ENCODE measurements around a stretch of chr1.

GRCh38 chr1:156571109-156572036 lies 992 bp downstream of the IQGAP3 start:
- PRO-cap, 4 experiments, result peak in 1 of 4 experiments; most common plus-strand start chr1:156571612 (in 1)
- RAMPAGE, long total RNA, 2 experiments, result no peak in any of the 2 experiments
- RRBS, result no CpG with 5 or more reads among the region's 4 CpGs

DNA sequence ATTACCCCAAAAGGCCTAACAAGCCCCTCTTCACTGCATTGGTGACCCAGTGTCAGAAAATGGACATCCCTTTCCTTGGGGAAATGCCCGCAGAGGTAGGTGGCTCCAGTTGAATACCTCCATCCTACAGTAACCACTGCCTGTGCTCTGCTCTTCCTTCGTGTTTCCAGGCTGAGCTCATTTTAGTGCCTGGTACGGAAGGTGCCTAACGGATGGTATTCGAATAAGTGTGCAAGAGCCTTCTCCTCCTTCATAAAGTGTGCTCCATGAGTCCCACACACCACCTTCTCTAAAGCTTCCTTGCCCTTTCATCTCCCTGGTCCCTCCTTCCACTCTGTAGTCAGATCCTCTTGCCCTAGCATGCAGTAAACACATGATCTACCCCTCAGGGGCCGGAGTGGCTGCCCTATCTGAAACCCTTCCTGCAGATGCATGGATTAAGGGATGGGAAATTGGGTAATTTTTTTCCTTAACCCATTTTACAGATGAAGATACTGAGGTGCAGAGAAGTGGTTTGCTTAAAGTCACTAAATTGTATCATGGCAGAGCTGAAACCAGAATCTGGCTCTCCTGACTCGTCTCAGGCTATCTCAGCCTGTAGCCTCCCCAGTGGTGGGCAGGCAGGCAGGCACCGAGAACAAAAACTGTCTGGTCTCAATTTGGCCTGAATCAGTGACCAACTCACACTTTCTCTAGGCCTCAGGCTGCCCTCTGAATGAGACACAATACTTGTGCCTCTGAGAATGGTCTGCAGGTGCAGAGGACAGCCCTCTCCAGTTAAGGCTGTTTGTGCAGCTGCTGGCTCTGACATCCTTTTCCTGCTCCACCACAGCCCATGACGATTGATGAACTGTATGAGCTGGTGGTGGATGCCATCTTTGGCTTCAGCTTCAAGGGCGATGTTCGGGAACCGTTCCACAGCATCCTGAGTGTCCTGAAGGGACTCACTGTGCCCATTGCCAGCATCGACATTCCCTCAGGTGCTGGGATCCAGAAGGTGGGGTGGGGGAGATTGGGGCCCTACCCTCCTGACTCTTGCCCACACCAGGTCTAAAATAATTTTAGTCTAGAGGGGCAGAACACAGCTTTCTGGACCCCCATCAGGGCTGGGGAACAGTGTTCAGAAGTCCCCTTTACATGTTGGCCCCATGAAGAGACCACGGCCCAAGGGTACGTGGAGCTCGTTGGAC lies 1.4 kb downstream of the NAXE start:
- PRO-cap, 4 experiments, result no peak in any of the 4 experiments
- RAMPAGE, long total RNA, 2 experiments, result no peak in any of the 2 experiments
- RRBS, result no CpG with 5 or more reads among the region's 16 CpGs

DNA sequence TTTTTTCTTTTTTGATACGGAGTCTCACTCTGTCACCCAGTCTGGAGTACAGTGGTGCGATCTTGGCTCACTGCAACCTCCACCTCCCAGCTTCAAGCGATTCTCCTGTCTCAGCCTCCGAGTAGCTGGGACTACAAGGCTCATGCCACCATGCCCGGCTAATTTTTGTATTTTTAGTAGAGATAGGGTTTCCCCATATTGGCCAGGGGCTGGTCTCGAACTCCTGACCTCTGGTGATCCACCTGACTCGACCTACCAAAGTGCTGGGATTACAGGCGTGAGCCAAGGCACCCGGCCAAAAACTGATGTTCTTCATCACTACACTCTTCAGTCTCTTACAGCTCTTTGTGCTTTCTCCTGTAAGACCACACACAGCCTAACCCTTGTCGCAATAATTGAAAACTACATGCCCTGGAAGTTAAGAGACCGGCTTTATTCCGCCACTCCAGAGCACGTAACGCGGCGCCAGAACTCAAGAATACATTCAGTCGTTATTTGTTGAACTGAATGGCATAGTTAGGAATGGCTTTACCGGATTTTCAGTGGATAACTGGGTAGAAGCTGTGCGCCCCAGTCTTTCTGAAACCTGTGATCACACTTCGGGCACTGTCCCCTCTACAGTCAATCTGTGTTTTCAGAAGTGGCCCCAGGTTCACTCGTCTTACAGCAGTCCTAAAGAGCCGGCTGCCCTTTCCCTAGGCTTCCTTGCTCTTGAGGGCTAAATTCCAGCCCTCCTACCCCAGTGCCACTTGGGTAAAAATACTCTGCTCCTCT lies 9.2 kb downstream of the NAXE start:
- PRO-cap, 4 experiments, result no peak in any of the 4 experiments
- RAMPAGE, long total RNA, 2 experiments, result no peak in any of the 2 experiments
- RRBS, result 3% methylated on average over 7 of the region's 22 CpGs

DNA sequence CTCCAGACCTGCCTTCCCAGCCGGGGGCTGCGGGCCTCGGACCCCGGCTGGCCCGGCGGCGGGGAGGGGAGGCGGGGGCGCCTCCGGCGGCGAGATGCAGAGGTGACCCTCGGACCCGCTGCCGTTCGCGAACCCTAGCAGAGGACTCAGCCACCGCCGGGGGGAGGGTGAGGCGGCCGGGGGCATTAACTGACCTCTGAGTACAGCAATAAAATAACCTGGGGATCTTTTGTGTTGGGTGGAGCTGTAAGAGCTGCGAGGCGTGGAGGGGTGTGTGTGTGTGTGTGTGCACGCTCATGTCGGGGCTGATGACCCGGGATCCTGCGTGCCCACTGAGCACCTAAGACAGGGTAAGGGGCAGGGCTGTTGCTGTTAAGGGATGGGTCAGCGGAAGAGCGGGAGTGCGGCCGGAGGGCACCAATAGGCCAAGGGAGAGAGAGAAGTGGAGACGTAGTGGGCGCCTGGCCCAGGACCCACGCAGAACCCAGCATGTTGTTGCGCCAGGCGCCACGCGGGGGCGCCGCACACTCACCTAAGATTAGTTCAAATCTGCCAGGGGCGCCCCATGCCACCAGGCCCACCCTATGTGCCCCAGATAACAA lies 6.4 kb downstream of the HAPLN2 start:
- PRO-cap, 4 experiments, result peak in 4 of 4 experiments; most common minus-strand start position 481 of the sequence (in 4)
- RAMPAGE, long total RNA, 2 experiments, result no peak in any of the 2 experiments
- RRBS, result 1% methylated on average over 11 of the region's 41 CpGs

DNA sequence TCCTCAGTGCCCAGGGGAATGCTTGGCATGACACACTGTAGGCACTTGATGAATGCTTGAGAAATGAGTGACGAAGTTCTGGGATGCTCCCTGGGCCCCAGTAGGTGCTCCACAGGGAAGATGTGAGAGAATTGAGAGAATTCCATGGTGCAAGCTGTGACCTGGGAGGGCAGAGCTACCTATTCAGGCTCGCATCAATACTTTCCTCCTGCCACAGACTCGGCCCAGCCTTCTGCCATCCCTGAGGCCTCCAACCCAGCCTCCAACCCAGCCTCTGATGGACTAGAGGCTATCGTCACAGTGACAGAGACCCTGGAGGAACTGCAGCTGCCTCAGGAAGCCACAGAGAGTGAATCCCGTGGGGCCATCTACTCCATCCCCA lies 9.3 kb downstream of the BCAN start:
- PRO-cap, 4 experiments, result no peak in any of the 4 experiments
- RAMPAGE, long total RNA, 2 experiments, result no peak in any of the 2 experiments
- RRBS, result no CpG with 5 or more reads among the region's 5 CpGs

DNA sequence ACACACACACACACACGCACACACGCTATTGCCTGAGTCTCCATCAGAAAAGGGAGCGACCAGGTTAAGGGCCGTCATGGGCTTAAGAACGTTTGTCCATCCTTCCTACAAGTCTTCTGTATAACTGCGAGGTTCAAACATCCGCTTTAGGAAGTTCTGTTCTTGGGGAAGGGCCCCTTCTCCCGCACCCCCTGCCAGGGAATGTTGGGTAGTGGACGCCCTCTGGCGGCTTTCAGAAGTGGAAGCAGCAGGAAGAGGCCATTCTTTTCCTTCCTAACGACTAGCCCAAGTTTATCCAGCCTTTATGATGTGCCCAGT lies 748 bp upstream of the NES start:
- PRO-cap, 4 experiments, result peak in 4 of 4 experiments; most common plus-strand start position 149 of the sequence (in 1); most common minus-strand start position 122 of the sequence (in 4)
- RAMPAGE, long total RNA, 2 experiments, result no peak in any of the 2 experiments
- RRBS, result no CpG with 5 or more reads among the region's 11 CpGs

DNA sequence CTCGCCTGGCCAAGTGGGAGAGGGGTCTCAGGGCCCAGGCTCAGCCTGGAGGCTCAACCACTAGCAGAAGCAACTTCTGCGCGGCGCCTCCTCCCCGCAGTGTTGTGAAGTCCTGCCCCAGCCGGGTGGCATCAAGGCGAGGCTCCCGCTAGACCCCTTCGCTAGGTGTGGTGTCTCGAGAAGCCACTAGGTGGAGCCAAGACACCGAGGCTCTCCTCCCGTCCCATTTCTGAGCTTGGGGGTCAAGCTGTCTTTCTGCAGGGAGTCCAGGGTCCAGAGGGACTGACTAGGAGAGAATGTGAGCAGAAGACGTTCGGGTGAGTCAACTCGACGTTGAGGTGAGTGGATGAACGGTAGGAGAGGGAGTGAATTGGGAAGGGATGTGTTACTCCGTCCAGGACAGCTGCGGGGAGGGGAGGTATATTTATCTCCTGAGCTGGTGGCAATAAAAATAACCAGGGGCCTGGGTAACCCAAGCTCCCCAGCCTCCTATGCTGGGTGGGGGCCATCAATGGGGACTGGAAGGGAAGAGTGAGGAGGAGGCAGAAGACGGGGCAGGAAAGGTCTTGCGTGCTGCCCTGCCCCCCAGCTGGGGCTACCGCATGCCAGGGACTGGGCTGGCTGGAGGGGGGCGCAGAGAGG lies 12.4 kb upstream of the NES start:
- PRO-cap, 4 experiments, result peak in 2 of 4 experiments; most common plus-strand start position 305 of the sequence (in 1); most common minus-strand start position 106 of the sequence (in 2)
- RAMPAGE, long total RNA, 2 experiments, result no peak in any of the 2 experiments
- RRBS, result no CpG with 5 or more reads among the region's 23 CpGs

GRCh38 chr1:156692277-156692707 lies 13.1 kb downstream of the CRABP2 start:
- PRO-cap, 4 experiments, result no peak in any of the 4 experiments
- RAMPAGE, long total RNA, 2 experiments, result no peak in any of the 2 experiments
- RRBS, result no CpG with 5 or more reads among the region's 10 CpGs

GRCh38 chr1:156704192-156704581 lies 1.2 kb downstream of the CRABP2 start:
- PRO-cap, 4 experiments, result peak in 1 of 4 experiments; most common plus-strand start chr1:156704386 (in 1); most common minus-strand start chr1:156704376 (in 1)
- RAMPAGE, long total RNA, 2 experiments, result no peak in any of the 2 experiments
- RRBS, result no CpG with 5 or more reads among the region's 7 CpGs

GRCh38 chr1:156741777-156742804 lies 1.2 kb upstream of the MRPL24 start:
- PRO-cap, 4 experiments, result no peak in any of the 4 experiments
- RAMPAGE, long total RNA, 2 experiments, result no peak in any of the 2 experiments
- RRBS, result no CpG with 5 or more reads among the region's 9 CpGs

- PRO-cap, 4 experiments, result no peak in any of the 4 experiments
- RAMPAGE, long total RNA, 2 experiments, result no peak in any of the 2 experiments
- RRBS, result no CpG with 5 or more reads among the region's 14 CpGs
Observed at GRCh38 chr1:156743984-156744619, 3.2 kb upstream of the MRPL24 start.

- PRO-cap, 4 experiments, result no peak in any of the 4 experiments
- RAMPAGE, long total RNA, 2 experiments, result no peak in any of the 2 experiments
- RRBS, result no CpG with 5 or more reads among the region's 14 CpGs
Observed at GRCh38 chr1:156751984-156752099, 367 bp upstream of the HDGF start.

DNA sequence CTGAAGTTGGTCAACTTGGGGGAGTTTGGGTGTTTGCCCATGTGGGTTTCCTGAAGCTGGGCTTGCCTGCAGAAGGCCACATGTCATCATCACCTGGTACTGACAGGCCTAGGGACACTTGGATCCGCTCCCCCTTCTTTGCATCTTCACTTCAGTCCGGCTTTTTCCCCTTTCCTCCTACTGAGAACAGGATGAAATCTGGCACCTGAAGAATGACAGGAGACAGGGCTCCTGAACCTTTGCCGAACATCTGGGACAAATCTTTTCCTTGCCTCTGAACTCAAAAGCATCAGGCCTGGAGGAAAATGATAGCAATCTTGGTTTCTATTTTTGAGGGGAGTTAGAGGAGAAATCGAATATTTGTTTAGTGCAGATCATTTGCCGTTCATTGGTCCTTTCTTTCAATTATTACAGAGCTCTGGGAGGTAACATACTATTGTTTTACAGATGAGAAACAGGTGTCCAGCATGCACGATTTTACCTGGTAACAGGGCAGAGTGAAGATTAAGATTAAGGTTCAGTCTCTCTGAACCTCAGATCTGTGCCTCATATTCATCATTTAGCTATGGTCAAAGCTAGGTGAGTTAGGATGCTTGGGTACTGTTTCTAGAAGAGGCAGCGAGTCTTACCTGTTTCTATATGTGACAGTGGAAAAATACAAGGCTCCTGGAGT lies 1.2 kb downstream of the PRCC start:
- PRO-cap, 4 experiments, result no peak in any of the 4 experiments
- RAMPAGE, long total RNA, 2 experiments, result no peak in any of the 2 experiments
- RRBS, result no CpG with 5 or more reads among the region's 7 CpGs

DNA sequence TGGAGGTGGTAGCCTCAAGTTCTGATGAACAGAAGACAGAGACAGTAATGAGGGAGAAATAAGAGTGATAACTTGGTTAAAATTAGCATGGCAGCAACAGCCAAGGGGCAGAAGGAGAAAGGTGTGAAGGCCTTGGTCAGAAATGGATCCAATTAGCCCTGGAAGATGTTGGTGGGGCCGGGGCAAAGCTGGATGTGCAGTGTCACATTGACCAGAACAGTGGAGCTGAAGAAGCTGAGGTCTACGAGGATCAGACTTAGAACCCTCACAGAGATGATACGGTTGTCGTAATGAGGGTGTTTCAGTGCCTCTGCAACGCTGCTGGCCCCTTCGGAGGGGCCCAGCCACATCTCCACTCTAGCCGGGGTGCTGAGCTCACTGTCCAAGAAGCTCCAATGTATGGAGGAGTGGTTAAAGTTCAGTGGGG lies 14.2 kb downstream of the SH2D2A start:
- PRO-cap, 4 experiments, result no peak in any of the 4 experiments
- RAMPAGE, long total RNA, 2 experiments, result no peak in any of the 2 experiments
- RRBS, result no CpG with 5 or more reads among the region's 7 CpGs

- PRO-cap, 4 experiments, result no peak in any of the 4 experiments
- RAMPAGE, long total RNA, 2 experiments, result no peak in any of the 2 experiments
- RRBS, result no CpG with 5 or more reads among the region's 3 CpGs
Observed at GRCh38 chr1:156807365-156808125, 9.1 kb downstream of the SH2D2A start.

DNA sequence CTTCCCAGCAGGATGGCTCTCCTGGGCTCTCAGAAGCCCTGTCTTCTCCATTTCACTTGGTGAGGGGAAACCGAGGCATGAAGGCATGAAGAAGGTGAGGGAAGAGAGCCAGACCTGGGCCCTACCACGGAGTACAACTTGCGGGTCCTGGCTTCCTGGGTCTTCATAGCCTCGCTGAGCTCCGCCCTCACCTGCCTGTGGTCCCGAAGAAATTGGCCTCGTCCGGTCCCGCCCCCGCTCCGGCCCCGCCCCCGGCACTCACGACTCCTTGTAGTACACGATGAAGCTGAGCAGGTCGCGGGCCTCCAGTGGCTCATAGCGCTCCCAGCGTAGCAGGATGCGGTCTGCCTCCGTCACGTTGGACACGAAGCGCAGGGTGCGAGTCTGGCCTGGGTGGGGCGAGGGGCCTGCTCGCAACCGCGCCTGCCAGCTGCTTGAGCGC lies 10.2 kb downstream of the INSRR start:
- PRO-cap, 4 experiments, result no peak in any of the 4 experiments
- RAMPAGE, long total RNA, 2 experiments, result no peak in any of the 2 experiments
- RRBS, result no CpG with 5 or more reads among the region's 30 CpGs

DNA sequence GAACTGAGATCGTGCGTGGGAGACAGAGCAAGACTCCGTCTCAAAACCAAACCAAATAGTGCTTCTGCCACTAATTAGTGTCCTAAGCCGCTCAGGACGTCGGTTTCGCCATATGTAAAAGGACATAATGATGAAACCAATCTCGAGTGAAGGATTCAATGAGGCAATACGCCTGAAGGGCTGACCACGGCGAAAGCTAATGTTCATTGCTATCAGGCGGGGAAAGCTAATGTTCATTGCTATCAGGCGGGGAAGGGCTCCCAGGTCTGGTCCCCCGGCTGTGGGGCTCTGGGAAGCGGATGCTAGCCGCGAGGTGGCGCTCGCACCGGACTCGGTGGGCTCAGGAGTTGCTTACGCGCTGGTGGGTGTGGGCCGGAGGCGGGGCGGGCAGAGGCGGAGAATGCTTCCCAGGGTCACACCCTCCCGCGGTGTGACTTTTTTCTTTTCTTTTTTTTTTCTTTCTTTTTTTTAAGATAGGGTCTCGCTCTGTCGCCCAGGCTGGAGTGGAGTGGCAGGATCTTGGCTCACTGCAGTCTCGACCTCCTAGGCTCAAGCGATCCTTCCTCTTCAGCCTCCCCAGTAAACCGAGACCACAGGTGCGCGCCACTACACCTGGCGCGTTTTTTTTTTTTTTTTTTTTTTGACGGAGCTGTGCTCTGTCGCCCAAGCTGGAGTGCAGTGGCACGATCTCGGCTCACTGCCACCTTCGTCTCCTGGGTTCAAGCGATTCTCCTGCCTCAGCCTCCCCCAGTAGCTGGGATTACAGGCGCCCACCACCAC lies 1.2 kb upstream of the PEAR1 start:
- PRO-cap, 4 experiments, result peak in 3 of 4 experiments; most common plus-strand start position 390 of the sequence (in 3); most common minus-strand start position 57 of the sequence (in 1)
- RAMPAGE, long total RNA, 2 experiments, result no peak in any of the 2 experiments
- RRBS, result 2% methylated on average over 11 of the region's 45 CpGs

- PRO-cap, 4 experiments, result no peak in any of the 4 experiments
- RAMPAGE, long total RNA, 2 experiments, result no peak in any of the 2 experiments
- RRBS, result no CpG with 5 or more reads among the region's 8 CpGs
Observed at GRCh38 chr1:156973279-156974393, 53.2 kb downstream of the LRRC71 start.

GRCh38 chr1:157055698-157056109 lies 10.2 kb upstream of the ARHGEF11 start:
- PRO-cap, 4 experiments, result no peak in any of the 4 experiments
- RAMPAGE, long total RNA, 2 experiments, result no peak in any of the 2 experiments
- RRBS, result no CpG with 5 or more reads among the region's 5 CpGs

DNA sequence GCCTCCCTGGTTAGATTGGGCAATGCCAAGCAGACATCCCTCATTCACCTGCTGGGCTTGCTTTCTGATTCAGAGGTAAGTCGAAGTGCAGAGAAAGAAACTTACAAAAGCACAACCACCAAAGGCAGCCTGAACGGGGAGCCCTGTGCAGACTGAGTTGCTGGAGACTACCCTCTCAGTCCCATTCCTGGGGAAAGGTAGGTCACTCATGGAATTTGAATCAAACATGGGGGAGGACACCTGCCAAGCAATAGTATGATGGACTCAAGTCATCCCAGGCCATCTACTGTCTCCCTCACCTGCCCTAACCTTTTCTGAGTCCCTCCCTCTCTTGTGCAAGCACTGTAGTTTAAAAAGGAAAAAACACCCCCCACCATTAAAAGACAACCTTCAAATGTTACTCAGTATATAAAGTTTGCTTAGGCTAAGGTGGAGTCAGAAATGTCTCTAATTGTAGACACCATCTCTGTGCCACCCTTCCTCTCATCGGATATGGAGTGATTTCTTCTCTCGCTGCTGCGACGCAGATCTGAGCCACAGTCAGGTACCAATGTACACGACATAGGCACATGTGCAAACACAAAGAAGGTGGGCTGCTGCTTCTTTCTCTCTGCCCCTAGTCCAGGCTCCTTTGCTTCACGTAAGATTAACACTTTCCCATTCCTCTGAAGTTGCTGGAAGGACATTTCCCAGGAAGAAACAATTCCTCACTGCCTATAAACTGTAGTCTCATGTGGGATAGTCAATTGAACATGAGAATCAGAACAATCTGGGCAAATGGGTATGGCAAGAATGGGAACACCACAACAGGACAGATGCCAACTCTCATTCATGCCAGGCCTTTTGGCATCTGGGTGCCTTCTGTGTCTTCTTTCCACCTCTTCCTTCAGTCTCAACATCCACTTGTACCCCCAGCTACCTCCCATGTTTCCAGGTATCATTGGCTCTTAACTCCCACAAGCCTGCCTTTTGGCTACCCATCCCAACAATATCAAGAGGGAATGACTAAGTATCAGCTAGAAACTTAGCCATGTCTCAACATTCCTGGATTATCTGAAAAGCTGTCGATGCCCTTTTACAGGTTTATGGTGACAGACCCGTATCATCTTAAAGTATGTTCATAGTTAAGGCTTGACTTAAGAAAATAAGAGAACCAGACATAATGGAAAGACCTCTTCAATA lies 15.1 kb downstream of the ETV3 start:
- PRO-cap, 4 experiments, result no peak in any of the 4 experiments
- RAMPAGE, long total RNA, 2 experiments, result start-site peak on the minus strand in 1 of 2 experiments, centred at positions 224 to 711 of the sequence, 6 to 12 reads per replicate
- RRBS, result no CpG with 5 or more reads among the region's 10 CpGs